Prostate gland (tissue), 2 donors: ENCODE measurements around the gene RASSF5.

DNA sequence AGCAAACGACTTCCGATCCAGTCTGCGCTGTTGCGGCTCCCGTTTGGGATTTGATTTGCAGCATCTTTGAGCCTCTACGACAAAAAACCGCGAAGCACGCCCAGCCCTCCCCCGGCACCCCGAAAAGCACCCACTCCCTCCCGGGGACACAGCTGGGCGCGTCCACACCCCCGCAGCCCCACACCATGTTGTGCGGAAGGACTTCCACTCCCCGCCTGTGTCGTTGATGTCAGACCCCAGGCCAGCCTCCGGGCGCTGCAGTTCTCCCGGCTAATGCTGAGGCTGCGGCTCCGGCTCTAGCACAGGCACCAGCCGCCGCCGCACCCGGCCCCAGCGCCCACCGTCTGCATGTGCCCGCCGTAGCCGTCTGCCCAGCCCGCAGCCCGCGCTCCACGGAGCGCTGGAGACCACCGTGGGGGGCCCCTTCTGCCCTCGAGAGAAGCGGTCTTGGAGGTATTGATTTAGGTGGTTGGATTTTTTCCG, 2.1 kb downstream of the SRGAP2 start:
- PRO-cap, result no peak
- RAMPAGE, long total RNA, 2 experiments, result no peak in any of the 2 experiments

DNA sequence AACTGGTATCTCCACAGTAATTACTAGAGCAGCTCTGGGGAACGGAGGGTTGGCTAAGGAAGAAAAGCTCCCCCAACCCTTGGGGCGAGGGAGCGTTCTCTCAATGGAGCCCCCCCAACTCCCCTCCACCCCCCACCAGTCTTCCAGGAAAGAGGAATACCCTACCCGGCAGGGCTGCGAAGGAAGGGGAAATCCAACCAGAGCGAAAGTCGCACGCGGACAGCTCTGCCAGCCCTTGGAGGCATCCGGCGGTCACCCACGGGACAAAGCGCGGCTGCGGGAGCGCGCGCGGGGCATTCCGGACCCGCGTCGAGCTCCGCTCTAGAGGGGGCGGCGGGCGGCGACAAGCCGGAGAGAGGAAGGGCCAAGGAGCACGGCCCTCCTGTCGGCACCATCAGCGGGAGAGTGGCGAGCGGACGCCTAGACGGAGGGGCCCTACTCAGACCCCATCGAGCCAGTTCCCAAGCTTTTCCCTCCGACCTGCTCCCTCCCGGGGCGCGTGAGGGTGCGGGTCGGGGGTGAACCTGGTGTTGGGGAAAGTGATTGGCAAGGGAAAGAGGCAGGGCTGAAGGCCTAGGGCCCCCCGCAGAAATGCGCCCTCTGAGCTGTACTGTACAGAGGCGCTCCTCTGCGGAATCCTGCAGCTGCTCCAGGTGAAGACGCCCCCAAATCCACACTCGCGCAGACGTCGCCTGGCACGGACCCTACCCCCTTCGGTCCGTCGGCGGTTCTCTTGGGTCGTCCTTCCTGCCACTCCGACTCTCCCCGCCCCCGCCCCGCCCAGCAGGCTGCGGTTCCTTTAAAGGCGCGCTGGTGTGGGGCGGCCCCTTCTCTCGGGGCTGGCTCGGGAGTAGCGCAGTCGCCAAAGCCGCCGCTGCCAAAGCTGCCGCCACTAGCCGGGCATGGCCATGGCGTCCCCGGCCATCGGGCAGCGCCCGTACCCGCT, at the start of gene RASSF5:
RASSF5 (plus strand) TSS at position 831 of the 946 bp plus-strand sequence.
- PRO-cap, result bidirectional peak, plus-strand start at position 829 of the sequence, minus-strand start at position 735 of the sequence
- RAMPAGE, long total RNA, 2 experiments, result start-site peak on the plus strand in 1 of 2 experiments, centred at position 840 of the sequence, 38 reads per replicate

DNA sequence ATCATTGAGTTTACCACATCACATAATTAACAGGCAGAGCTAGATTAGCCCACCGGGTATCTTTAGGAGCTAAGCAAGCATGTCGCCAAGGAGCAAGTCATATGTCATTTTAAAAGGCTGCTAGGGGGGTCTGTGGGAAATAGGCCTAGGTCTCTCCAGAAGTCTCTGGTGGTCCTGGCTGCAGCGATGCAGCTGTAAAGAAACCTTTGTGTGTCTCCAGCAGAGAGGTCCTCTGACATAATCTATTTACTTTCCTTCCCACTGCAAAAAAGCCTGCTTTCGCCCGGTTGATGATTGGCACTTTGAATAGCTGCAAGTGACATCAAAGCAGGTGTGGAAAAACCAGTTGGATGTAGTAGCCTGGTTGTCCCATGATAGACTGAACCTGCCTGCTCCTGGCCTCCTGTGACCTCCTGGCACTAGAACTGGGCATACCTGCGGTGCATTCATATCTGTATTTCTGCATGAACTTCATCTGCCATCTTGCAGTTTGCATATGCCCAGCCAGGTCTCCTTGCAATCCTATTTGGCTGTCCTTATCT, 13.8 kb downstream of the RASSF5 start:
- PRO-cap, result no peak
- RAMPAGE, long total RNA, 2 experiments, result no peak in any of the 2 experiments

DNA sequence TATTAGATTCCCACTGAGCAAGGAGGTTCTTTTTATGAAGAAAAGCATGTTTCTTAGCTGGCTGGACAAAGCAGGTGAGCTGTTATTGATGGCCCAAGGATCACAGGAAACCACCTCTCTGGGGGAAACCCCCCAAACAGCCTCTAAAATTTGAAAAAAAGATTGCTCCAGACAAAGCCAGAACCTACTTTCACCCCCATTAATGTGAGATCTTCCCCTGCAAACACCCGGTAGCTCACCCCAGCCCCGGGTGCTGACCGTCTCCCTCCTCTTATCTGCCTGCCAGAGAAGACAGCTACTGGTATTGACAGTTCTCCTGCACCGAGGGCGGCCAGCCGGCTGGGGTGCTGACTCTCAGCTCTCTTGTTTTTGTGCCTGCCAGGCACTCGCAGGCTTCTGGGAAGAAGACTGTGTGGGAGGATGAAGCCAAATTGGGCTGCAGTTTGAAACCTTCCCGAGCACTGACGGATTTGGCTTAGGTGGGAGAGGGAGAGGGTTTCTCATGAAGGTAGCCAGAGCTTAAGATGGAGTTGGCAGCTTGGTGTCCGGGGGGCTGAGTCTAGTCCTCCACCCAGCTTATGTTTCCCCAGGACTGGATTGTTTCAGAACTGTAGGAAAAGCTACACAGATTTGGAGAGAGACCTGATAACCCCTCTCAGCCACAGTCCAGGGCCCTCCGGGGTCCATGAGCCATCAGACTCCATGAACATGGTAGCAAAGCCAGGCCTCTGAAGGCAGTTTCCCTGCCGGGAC, 48.2 kb downstream of the RASSF5 start:
- PRO-cap, result no peak
- RAMPAGE, long total RNA, 2 experiments, result no peak in any of the 2 experiments

DNA sequence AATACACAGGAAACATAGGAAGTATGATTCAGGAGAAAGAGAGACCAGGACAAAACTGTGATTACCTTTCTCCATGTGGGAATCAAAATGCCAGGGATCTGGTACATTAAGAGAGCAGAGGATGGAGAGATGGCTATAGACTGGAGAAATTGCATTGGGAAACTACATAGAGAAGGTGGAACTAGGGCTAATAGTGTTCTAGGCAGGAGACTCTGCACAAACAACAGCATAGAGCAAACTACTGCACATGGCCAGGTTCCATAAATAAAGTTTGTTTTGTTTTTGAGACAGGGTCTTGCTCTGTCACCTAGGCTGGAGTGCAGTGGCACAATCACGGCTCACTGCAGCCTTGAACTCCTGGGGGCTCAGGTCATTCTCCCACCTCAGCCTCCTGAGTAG, 35.7 kb downstream of the EIF2D start:
- PRO-cap, result no peak
- RAMPAGE, long total RNA, 2 experiments, result no peak in any of the 2 experiments

GRCh38 chr1:206580760-206581418, 31.4 kb downstream of the EIF2D start:
- PRO-cap, result no peak
- RAMPAGE, long total RNA, 2 experiments, result no peak in any of the 2 experiments

DNA sequence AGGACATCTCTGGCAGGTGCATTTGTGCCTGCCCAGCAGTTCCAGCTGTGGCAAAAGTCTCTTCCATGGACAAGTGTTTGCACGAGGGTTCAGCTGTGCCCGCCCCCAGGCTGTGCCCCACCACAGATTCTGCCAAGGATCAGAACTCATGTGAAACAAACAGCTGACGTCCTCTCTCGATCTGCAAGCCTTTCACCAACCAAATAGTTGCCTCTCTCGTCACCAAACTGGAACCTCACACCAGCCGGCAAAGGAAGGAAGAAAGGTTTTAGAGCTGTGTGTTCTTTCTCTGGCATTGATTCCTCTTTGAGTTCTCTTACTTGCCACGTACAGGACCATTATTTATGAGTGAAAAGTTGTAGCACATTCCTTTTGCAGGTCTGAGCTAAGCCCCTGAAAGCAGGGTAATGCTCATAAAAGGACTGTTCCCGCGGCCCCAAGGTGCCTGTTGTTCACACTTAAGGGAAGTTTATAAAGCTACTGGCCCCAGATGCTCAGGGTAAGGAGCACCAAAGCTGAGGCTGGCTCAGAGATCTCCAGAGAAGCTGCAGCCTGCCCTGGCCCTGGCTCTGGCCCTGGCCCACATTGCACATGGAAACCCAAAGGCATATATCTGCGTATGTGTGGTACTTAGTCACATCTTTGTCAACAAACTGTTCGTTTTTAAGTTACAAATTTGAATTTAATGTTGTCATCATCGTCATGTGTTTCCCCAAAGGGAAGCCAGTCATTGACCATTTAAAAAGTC, 25.0 kb downstream of the EIF2D start:
- PRO-cap, result unidirectional peak, plus-strand start at position 489 of the sequence
- RAMPAGE, long total RNA, 2 experiments, result no peak in any of the 2 experiments

DNA sequence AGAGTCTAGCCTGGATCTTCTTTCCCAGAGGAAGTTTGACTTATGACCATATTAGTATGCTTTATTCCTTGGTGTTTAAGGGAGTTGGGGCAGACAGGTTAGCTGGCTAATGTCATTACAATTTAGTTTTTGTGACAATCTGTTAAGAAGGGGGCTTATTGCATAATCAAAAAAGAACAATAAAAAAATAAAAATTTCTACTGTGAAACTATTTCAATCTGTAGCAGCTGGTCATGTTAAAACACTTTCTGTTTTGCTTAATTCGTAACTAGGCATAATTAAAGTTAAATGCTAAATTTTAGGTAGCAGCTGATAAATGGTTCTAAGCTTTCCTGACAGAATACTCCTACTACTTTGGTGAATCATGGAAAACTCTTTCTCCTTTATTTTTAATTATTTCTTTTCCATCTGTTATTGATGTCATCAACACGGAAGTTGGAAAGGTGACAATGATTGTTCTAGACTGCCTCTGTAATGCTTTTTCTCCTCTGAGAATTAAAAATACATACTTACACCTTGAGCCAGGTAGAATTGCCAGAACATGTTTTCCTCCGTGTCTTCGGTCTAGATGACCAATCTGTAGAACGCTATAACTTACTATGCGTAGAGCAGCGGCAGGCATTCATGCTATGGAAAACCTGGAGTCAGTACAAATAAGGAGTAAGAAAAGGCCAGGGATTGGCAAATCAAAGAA, 18.6 kb downstream of the DYRK3 start:
- PRO-cap, result no peak
- RAMPAGE, long total RNA, 2 experiments, result no peak in any of the 2 experiments

DNA sequence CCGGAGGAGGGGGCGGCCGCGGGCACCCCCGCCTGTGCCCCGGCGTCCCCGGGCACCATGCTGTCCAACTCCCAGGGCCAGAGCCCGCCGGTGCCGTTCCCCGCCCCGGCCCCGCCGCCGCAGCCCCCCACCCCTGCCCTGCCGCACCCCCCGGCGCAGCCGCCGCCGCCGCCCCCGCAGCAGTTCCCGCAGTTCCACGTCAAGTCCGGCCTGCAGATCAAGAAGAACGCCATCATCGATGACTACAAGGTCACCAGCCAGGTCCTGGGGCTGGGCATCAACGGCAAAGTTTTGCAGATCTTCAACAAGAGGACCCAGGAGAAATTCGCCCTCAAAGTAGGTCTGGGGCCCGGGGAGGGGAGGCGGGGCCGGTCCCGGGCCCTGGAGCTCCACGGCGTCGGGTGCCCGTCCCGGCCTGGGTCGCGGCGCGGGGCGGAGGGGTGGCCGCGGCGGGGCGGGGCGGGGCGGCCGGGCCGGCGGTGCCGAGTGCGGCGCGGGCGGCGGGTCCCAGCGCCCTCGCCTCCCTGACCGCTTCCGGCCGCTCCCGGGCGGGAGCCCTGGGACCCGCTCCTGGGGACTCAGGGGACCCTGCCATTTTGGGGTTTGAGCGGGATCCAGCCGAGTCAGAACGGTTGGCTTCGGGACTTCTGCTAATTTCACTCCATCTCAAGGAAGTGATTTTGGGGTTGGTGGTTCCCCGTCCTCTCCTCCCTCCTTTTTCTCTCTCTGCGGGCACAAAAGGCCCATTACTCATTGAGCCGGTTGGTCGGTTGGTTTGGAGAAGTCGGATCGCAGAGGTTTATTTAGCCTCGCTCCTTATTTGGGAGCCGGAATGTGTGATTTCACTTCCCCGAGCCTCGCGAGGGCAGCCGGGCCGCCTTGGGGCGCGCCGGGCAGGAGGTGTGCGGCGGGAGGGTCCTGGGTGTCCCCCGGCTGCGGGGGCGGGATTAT, 743 bp downstream of the MAPKAPK2 start:
- PRO-cap, result bidirectional peak, plus-strand start at position 868 of the sequence, minus-strand start at position 791 of the sequence
- RAMPAGE, long total RNA, 2 experiments, result no peak in any of the 2 experiments

- PRO-cap, result no peak
- RAMPAGE, long total RNA, 2 experiments, result no peak in any of the 2 experiments
Measured at GRCh38 chr1:206694917-206695596, 10.4 kb downstream of the MAPKAPK2 start.

DNA sequence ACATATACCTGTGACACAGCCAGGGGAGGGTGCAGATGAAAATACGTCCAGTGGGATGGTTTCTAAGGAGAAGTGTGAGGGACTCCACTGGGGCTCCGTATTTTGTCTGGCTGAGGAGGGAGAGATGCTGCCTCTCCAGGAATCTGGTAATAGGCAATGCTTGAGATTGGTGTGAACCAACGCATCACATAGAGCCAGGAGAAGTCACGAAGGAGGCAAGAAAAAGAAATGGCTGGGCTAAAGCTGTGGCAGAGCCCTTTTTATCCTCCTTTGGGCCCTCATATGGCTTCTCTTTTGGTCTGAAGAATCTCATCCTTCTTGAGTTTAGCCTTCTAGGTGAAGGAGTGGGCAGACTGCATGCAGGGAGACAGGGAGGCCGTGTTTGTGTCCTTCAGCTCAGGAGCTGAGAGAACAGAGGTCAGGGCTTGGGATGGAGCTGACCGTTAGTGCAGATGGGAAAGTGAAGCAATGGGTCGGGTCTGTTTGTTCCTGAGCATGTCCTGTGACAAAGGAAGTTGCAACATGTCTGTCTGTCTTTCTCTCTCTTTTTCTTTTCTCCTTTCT, 14.8 kb downstream of the MAPKAPK2 start:
- PRO-cap, result unidirectional peak, minus-strand start at position 445 of the sequence
- RAMPAGE, long total RNA, 2 experiments, result no peak in any of the 2 experiments

- PRO-cap, result no peak
- RAMPAGE, long total RNA, 2 experiments, result no peak in any of the 2 experiments
Measured at GRCh38 chr1:206723370-206724178, 38.9 kb downstream of the MAPKAPK2 start.

DNA sequence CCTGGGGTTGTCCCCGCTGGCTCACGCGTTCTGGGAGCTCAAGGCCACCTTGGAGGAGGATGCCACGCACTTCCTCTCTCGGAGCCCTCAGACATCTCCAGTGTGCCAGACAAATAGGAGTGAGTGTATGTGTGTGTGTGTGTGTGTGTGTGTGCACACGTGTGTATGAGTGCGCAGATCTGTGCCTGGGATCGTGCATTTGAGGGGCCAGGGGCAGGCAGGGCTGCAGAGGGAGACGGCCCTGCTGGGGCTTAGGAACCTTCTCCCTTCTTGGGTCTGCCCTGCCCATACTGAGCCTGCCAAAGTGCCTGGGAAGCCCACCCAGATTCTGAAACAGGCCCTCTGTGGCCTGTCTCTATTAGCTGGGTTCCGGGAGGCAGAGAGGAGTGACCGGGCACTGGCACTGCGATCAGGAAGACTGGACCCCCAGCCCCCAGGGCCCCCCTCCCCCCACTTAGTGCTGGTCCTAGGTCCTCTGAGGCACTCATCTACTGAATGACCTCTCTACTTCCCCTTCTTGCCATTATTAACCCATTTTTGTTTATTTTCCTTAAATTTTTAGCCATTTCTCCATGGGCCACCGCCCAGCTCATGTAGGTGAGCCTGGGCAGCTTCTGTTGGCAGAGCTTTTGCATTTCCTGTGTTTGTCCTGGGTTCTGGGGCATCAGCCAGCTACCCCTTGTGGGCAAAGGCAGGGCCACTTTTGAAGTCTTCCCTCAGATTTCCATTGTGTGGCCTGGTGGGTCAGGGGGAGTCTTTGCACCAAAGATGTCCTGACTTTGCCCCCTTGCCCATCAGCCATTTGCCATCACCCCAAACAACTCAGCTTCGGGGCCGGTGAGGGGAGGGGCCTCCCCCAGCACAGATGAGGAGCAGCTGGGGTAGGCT, 37.2 kb upstream of the IL19 start:
- PRO-cap, result no peak
- RAMPAGE, long total RNA, 2 experiments, result no peak in any of the 2 experiments

GRCh38 chr1:206736876-206737670, 33.5 kb upstream of the IL19 start:
- PRO-cap, result no peak
- RAMPAGE, long total RNA, 2 experiments, result no peak in any of the 2 experiments

DNA sequence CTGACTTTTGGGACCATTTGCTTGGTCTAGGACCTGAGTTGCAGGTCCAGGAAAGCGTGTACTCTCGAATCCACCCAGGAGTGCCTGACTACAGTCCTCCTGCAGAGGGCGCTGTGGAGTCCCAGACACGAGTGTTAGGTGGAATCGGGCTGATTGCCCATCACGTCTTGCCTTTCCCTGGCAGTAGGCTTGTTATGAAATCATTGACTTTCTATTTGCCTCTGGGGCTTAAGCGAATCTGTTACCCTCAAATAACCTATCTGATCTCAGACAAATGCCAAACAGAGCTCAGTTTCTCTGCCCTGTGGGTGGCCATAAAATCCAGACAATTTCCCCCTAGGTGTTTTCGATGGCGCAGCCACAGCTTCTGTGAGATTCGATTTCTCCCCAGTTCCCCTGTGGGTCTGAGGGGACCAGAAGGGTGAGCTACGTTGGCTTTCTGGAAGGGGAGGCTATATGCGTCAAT, 384 bp upstream of the IL20 start:
- PRO-cap, result no peak
- RAMPAGE, long total RNA, 2 experiments, result no peak in any of the 2 experiments

- PRO-cap, result no peak
- RAMPAGE, long total RNA, 2 experiments, result no peak in any of the 2 experiments
Measured at GRCh38 chr1:206905322-206906151, 8.3 kb downstream of the IL24 start.

GRCh38 chr1:206908798-206910276, 12.1 kb downstream of the IL24 start:
- PRO-cap, result unidirectional peak, plus-strand start at chr1:206909527
- RAMPAGE, long total RNA, 2 experiments, result start-site peak on the minus strand in 1 of 2 experiments, at chr1:206909728-206909764 at its widest, 19 reads per replicate

GRCh38 chr1:206932799-206933373, 11.1 kb upstream of the FCMR start:
- PRO-cap, result no peak
- RAMPAGE, long total RNA, 2 experiments, result no peak in any of the 2 experiments

- PRO-cap, result no peak
- RAMPAGE, long total RNA, 2 experiments, result no peak in any of the 2 experiments
Measured at GRCh38 chr1:206949158-206949735, 3.0 kb upstream of the PIGR start.

- PRO-cap, result unidirectional peak, plus-strand start at chr1:207027494
- RAMPAGE, long total RNA, 2 experiments, result no peak in any of the 2 experiments
Measured at GRCh38 chr1:207027075-207028124, 5.2 kb downstream of the C1orf116 start.